Hepatocyte (in vitro differentiated cells and primary cell): ENCODE measurements around a stretch of chr1.

- RAMPAGE, long total RNA, result no peak
- RRBS, result 15% methylated on average over 2 of the region's 25 CpGs
Observed at GRCh38 chr1:150516004-150516784, 8.3 kb downstream of the ECM1 start.

DNA sequence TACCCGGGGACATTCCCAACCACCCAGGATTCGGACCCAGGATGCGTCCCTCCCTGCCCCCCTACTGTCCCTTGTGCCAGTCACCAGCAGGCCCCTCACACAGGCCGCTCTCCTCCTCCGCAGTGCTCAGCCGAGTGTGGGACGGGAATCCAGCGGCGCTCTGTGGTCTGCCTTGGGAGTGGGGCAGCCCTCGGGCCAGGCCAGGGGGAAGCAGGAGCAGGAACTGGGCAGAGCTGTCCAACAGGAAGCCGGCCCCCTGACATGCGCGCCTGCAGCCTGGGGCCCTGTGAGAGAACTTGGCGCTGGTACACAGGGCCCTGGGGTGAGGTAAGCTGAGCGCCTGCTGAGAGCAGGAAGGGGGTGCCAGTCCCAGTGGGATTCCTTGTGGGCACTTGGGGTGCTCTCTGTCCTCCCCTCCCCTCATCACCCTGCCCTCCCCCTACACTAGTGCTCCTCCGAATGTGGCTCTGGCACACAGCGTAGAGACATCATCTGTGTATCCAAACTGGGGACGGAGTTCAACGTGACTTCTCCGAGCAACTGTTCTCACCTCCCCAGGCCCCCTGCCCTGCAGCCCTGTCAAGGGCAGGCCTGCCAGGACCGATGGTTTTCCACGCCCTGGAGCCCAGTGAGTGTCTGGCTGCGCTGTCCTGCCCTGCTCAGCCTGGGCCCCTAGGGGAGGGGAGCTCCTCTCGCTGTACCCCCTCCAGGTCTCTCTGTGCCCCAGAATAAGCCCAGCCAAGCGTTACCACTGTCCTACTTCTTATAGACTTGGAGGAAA is 9.8 kb downstream of the ADAMTSL4 start:
- RAMPAGE, long total RNA, result no peak
- RRBS, result no CpG with 5 or more reads among the region's 25 CpGs

DNA sequence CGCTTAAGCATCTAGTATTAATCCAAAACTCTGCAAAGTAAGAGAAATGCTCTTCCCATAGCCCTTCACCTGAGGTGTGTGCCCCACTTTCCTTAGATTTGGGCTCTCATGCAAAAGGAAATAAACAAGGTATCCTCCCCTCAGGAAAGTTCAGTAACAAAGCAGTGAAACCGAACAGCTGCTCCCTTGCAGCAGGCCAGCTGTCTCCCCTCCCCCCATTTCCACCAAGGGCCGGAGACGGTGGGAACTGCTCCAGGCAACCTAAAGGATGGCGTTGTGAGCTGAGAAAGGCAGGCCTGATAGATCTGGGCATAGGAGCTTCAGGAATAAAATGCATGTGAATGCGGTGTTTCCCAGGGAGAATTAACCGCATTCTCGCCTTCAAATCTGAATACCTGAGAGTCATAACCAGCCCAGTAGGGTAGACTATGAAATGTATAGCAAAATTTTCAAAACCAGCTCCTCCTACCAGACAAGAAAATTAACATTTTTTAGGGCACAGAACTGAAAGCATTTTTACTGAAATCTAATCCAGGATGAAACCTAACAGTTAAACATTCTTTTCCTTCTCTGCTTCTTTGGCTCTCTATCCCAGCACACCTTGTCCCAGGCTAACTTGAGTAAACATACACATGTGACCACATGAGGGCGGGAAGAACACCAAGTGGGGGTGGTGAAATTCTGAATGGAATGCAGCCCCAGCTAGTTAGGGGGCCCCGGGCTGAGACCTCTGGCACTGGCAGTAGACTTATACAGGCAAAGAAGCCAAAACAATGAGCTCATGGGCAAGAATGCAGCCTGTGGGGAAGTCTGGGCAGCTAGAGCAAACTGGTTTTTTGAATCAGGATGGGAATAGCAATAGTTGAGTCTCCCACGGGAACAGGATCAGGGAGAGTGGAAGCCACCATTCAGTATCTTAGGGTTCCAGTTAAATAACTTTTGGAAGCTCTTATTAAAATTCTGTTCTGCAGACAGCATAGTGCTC is 11.5 kb downstream of the MCL1 start:
- RAMPAGE, long total RNA, result no peak
- RRBS, result no CpG with 5 or more reads among the region's 11 CpGs

GRCh38 chr1:150577609-150578010 is 1.8 kb downstream of the MCL1 start:
- RAMPAGE, long total RNA, result no peak
- RRBS, result no CpG with 5 or more reads among the region's 8 CpGs

- RAMPAGE, long total RNA, result no peak
- RRBS, result no CpG with 5 or more reads among the region's 3 CpGs
Observed at GRCh38 chr1:150582479-150583111, 3.2 kb upstream of the MCL1 start.

- RAMPAGE, long total RNA, result no peak
- RRBS, result no CpG with 5 or more reads among the region's 6 CpGs
Observed at GRCh38 chr1:150627636-150628546, 1.5 kb downstream of the ENSA start.

DNA sequence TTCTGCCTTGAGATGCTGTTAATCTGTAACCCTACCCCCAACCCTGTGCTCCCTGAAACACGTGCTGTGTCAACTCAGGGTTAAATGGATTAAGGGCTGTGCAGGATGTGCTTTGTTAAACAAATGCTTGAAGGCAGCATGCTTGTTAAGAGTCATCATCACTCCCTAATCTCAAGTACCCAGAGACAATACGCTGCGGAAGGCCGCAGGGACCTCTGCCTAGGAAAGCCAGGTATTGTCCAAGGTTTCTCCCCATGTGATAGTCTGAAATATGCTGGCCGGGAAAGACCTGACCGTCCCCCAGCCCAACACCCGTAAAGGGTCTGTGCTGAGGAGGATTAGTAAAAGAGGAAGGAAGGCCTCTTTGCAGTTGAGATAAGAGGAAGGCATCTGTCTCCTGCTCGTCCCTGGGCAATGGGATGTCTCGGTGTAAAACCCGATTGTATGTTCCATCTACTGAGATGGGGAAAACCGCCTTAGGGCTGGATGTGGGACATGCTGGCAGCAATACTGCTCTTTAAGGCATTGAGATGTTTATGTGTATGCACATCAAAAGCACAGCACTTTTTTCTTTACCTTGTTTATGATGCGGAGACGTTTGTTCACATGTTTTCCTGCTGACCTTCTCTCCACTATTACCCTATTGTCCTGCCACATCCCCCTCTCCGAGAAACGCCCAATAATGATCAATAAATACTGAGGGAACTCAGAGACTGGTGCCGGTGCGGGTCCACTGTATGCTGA is 5.8 kb upstream of the ENSA start:
- RAMPAGE, long total RNA, result no peak
- RRBS, result no CpG with 5 or more reads among the region's 17 CpGs

DNA sequence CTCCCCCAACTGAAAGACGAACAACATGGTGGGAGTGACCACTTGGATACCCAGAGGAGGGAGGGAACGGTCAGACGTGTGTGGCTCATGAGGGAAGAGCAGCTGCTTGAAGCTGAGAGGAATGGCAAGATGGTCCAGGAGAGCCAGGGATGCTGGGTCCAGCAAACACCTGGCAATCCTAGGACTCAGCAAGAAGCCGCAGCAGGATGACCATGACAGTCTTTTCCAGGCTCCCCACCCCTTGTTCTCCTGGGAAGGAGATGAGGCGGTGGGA is 3.8 kb downstream of the CERS2 start:
- RAMPAGE, long total RNA, result no peak
- RRBS, result no CpG with 5 or more reads among the region's 5 CpGs

DNA sequence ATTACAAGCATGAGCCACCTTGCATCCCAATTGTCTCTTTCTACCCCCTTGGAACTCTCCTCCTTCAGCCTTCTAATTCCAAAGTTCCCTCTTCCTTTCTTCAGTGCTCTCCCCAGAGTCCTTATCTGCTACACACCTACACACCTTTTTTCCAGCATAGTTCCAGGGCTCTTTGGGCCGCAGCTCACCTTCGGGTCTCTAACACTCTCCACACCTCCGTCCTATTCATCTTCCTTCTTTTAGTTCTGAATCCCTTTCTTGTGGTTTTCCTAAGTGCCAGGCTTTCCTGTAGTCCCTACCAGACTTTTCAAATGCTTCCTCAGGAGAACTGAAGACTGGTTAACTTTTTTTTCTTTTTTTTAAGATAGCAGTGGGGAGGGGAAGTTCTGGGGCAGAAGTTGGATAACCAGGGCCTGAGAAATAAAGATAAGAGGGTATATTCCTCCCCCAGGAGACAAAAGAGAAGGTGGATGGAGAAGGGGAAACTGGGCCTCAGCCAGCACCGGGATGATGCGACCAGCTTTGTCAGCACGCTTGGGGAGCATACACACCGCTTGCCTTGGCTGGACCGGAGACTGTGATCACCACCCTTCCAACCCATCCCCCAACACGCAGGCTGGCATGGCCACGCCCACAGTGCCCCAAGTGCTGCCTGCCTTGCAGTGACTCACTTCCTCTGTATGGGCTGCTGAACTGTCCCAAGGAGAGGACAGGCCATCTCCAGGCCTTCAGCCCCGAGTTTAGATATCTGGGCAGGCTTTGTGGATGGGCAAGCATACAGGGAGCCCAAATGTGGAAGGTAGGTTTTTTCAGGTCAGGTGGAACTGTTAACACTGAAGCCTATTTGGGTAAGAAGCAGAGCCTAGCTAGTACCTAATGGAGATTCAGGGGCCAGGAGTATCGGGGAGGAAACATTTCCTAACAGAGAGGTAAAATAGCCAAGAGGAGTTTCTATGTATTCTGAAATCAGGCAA is 2.5 kb upstream of the CERS2 start:
- RAMPAGE, long total RNA, result no peak
- RRBS, result 12% methylated on average over 5 of the region's 12 CpGs

- RAMPAGE, long total RNA, result no peak
- RRBS, result no CpG with 5 or more reads among the region's 9 CpGs
Observed at GRCh38 chr1:151012915-151013516, 4.8 kb downstream of the PRUNE1 start.

DNA sequence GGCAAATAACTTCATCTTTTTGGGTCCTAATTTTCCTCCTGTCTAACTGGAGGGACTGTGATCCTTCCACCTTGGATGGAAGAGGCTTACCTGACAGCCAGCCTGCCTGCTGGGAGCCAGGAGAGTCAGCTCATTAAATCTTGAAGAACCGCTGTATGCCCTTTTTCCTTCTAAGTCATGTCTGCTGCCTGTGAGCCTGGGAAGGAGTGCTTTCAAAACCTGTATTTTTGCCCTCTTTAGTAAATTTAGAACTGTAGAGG is 320 bp upstream of the C1orf56 start:
- RAMPAGE, long total RNA, result no peak
- RRBS, result no CpG with 5 or more reads among the region's 1 CpG

DNA sequence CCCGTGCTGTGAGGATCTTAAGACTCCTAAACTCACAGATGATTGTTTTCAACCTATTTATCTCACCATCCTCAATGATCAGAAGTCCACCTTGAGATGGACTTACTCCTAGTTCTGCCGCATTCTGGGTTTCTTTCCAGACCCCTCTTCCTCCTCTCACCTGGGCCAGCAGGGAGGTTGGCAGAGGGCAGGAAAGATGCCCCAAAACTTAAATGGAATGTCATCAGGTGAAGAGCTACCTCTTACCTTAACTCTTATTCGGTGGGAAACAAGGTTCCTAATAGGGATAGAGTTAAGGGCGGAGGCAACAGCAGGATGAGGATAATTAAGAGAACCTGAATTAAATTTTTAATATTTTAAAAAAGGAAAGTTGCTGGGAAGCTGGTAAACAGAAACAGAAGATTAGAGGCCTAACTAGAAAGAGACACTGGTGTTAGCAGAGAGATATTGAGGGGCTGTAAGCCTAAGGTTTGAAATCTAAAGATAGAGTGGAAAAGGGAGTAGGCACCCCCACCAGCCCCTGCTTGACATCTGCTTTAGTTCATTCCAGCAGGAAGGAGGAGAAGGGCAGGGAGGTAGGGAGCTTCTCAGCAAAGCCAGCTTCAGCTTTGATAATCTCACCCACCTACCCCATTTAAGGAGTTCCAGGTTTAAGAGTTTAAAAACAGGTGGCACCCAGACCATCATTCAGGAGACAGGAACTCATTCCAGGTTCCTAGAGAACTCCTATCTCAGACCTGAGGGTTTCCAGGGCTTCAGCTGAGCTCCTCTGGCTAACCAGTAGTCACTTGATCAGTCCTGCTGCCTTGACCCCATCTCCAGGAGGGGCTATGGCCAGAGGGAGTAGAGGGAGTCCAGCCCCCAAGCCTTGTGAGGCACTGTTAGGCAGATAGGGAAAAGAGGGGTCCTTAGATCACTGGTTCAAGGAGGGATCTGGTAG is 5.1 kb downstream of the C1orf56 start:
- RAMPAGE, long total RNA, result no peak
- RRBS, result no CpG with 5 or more reads among the region's 4 CpGs

GRCh38 chr1:151130981-151131881 is 15.2 kb downstream of the SEMA6C start:
- RAMPAGE, long total RNA, result no peak
- RRBS, result 26% methylated on average over 2 of the region's 54 CpGs

GRCh38 chr1:151292136-151293435 is 10.5 kb downstream of the ZNF687 start:
- RAMPAGE, long total RNA, result no peak
- RRBS, result no CpG with 5 or more reads among the region's 19 CpGs

GRCh38 chr1:151412133-151413103 is 13.0 kb downstream of the PSMB4 start:
- RAMPAGE, long total RNA, result no peak
- RRBS, result no CpG with 5 or more reads among the region's 6 CpGs

GRCh38 chr1:151593607-151593961 is 18.3 kb upstream of the SNX27 start:
- RAMPAGE, long total RNA, result no peak
- RRBS, result no CpG with 5 or more reads among the region's 11 CpGs

GRCh38 chr1:151619515-151620059 is 7.7 kb downstream of the SNX27 start:
- RAMPAGE, long total RNA, result no peak
- RRBS, result no CpG with 5 or more reads among the region's 6 CpGs

DNA sequence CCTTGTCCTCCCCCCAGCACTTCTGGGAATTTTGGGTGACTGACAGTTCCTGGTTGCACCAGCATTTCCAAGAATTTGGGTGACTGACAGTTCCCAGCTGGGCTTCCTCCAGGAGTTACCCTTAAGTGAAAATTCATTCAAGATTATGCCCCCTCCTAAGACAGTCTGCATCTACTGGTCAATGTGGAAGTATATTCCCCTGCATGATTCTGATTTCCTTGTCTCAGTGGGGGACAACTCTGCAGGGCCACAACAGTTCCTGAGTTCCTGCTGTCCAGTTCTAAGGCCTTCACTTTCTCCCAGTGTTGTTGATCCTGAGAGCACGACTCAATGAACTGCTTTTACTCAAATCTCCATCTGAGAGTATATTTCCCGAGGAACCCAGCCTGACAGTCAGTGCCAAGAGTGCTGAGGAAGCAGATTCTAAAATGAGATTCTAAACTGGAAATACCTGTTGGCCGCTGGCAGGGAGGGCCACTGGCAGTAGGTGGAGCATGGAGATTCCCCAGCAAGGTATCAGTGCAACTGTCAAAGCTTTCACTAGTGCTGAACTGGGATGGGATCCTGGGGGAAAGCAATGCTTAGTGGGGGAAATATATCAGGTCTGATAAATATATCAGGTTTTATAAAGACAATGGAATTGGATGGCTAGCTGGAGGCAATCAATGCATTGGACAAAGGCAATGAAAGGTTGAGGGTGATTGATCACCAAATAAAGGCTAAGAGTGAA is 18.6 kb downstream of the RIIAD1 start:
- RAMPAGE, long total RNA, result no peak
- RRBS, result no CpG with 5 or more reads among the region's 3 CpGs

- RAMPAGE, long total RNA, result no peak
- RRBS, result no CpG with 5 or more reads among the region's 12 CpGs
Observed at GRCh38 chr1:151790079-151790278, 321 bp downstream of the TDRKH start.

DNA sequence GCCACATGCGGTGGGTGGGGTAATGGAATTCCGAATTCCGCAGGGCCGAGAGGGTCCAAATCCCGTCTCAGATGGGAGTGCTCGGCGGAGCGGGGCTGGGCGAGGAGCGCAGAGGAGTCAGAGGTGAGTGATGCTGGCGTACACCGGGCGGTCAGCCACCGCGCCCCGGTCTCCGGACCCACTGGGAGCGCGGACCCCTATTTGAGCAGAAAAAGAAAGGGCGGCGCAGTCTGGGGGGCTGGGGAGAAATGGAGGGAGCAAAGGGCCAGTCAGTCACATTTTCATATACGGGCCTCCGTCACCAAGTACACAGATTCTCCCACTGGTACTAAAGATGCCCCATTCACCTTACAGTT is 659 bp downstream of the C2CD4D start:
- RAMPAGE, long total RNA, result no peak
- RRBS, result no CpG with 5 or more reads among the region's 23 CpGs